Mesenchymal stem cell of Wharton's jelly (primary cell): ENCODE data around the gene PDC.

- CAGE, long polyA plus RNA: no peak
Measured at GRCh38 chr1:186072910-186073647, 223.0 kb upstream of the PRG4 start.

DNA sequence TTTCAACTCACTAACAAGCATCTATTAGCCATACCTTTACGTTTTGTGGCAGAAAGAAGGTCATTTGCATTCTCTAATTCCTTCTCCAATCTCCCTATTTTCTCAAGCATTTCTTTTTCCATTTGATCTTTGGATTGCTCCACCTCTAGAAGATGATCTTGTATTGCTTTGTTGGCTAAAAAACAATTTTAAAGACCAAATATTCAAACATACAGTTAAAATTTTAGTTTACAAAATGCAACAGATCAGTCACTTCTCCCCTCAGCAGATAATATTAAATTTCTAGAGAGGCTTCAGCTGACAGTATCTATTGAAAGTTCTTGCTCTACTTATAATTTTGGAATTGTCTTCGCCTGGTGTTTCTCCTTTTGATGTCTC is 14.3 kb downstream of the TPR start:
- CAGE, long polyA plus RNA: no peak

GRCh38 chr1:186374698-186374972 is 418 bp downstream of the TPR start:
- CAGE, long polyA plus RNA: no peak

DNA sequence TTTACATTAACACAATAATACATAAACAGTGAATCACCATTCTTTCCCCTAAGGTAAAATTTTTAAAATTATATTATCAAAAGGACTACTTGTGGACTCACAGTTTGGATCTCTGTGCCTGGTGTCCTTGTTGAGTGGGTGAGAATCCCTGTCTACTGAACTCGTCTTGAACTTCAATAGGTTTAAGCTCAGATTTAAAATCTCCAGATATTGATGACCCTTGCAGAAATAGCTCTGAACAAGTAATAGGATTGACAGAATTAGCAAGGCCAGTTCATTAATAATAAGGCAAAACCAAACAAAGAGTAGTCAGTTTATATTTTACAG is at the start of gene PDC:
Gene PDC (minus strand): TSS at position 157 of the 327 bp plus-strand sequence.
- CAGE, long polyA plus RNA: no peak

GRCh38 chr1:186948398-186949481 is 120.0 kb downstream of the PLA2G4A start:
- CAGE, long polyA plus RNA: no peak

DNA sequence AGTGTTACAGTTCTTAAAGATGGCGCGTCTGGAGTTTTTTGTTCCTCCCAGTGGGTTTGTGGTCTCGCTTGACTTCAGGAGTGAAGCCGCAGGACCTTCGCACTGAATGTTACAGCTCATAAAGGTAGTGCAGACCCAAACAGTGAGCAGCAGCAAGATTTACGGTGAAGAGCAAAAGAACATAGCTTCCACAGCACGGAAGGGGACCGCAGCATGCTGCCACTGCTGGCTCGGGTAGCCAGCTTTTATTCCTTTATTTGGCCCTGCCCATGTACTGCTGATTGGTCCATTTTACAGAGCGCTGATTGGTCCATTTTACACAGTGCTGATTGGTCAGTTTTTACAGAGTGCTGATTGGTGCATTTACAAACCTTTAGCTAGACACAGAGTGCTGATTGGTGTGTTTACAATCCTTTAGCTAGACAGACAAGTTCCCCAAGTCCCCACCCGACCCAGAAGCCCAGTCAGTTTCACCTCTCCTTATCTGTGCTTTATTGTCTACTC is 177.8 kb downstream of the PLA2G4A start:
- CAGE, long polyA plus RNA: no peak

GRCh38 chr1:187128581-187128961 is 299.8 kb downstream of the PLA2G4A start:
- CAGE, long polyA plus RNA: no peak

- CAGE, long polyA plus RNA: no peak
Measured at GRCh38 chr1:190564423-190564712, 86.7 kb upstream of the BRINP3 start.

- CAGE, long polyA plus RNA: no peak
Measured at GRCh38 chr1:191823691-191824237, 334.5 kb upstream of the RGS18 start.

GRCh38 chr1:192485656-192486325 is 89.8 kb upstream of the RGS1 start:
- CAGE, long polyA plus RNA: no peak

DNA sequence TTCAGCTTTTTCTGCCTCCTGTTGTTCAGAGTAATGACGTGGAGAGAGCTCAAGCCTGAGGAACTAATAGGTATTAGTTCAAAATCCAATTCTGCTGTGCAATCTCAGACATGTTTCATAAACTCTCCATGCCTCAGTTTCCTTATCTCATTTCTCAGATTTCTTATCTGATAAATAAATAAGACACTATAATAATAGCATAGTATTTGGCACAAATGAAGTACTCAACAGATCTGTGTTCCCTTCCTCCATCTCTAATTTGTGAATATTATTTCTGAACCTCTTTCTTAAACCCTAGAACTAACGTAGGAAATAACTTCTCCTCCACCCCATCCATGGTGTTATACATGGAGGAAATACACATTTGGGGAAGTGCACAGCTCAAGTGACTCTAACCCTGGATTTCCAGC is 63.4 kb upstream of the RGS1 start:
- CAGE, long polyA plus RNA: no peak

- CAGE, long polyA plus RNA: no peak
Measured at GRCh38 chr1:192812683-192813254, 3.9 kb downstream of the RGS2 start.

DNA sequence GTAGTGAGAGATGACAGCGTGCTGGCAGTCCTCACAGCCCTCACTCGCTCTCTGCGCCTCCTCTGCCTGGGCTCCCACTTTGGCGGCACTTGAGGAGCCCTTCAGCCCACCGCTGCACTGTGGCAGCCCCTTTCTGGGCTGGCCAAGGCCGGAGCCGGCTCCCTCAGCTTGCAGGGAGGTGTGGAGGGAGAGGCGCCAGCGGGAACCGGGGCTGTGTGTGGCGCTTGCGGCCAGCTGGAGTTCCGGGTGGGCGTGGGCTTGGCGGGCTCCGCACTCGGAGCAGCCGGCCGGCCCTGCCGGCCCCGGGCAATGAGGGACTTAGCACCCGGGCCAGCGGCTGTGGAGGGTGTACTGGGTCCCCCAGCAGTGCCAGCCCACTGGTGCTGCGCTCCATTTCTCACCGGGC is 72.4 kb downstream of the UCHL5 start:
- CAGE, long polyA plus RNA: no peak

- CAGE, long polyA plus RNA: no peak
Measured at GRCh38 chr1:193120864-193121510, 844 bp upstream of the CDC73 start.

- CAGE, long polyA plus RNA: no peak
Measured at GRCh38 chr1:193462471-193463144, 276.2 kb upstream of the B3GALT2 start.

DNA sequence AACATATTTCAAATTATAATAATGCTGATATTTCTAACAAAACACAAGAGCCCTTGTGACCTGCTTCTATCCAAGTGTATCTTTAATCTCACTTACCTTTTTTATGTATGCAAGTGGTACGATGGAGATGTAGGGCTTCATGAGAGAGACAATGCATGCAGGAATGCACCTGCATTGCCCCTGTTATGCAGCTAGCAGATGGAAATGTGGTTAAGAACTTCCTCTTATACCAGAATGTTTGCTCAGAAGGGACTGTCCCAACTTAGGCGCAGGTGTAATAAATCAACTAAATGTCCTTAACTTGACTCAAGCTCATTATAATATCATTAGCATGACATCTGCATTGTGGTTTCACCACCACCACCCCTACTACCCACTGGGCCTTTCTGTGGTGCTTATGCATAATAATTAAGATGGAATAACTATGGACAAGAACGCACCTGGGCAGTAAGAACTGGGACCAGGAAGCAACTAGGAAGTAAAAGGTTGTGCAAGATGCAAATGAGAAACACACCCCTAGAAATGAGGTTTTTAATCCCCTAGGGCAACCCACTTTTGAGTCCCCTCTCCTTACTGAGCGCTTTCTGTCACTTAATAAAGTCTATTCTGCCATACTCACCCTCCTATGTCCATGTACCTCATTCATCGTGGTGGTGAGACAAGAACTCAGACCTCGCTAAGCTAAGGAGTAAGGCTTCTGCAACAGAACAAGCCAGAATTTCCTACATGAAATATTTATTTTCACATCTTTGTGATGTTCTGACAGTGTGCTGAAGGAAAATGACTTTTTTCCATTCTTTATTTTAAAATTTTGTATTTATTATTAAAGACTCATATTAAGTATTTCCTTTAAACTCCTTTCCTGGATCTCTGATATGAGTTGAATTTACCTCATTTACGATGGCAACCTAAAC is 1103.3 kb upstream of the B3GALT2 start:
- CAGE, long polyA plus RNA: no peak

DNA sequence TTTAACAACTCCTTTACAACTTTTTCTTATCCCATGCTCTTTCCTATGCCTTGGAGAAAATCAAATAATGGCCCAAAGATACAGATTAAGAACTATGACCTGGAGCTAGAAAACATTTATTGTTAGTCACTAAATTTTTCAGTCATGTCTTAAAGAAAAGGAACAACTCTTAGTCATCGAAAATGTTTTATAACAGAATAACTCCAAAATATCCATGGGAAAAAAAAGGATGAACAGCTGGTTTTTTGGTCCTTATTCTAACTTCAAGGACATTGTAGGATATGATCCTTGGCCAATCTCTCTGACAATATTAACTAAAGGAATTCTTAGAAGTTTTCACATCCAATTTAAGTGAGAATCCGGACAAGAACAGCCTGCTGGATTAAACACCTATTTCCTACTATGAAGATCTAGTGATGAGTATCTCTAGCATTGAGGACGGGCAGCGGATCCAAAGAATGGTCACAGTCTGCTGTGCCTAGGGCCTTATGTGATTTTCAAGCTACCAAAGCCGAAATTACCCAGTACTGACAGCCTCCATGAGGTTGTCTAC is 1696.7 kb downstream of the KCNT2 start:
- CAGE, long polyA plus RNA: no peak

DNA sequence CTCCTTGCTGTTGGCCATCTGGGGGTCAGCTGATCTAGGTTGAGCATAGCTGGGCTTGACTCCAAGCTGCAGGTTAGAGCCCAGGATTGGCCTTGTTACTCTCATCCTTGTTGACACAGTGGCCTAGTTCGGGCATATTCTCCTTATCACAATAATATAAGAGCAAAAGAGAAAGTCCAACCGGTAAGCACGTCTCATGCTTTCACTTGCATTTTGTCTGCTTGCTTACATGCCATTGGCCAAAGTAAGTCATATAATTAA is 456.1 kb downstream of the KCNT2 start:
- CAGE, long polyA plus RNA: no peak

DNA sequence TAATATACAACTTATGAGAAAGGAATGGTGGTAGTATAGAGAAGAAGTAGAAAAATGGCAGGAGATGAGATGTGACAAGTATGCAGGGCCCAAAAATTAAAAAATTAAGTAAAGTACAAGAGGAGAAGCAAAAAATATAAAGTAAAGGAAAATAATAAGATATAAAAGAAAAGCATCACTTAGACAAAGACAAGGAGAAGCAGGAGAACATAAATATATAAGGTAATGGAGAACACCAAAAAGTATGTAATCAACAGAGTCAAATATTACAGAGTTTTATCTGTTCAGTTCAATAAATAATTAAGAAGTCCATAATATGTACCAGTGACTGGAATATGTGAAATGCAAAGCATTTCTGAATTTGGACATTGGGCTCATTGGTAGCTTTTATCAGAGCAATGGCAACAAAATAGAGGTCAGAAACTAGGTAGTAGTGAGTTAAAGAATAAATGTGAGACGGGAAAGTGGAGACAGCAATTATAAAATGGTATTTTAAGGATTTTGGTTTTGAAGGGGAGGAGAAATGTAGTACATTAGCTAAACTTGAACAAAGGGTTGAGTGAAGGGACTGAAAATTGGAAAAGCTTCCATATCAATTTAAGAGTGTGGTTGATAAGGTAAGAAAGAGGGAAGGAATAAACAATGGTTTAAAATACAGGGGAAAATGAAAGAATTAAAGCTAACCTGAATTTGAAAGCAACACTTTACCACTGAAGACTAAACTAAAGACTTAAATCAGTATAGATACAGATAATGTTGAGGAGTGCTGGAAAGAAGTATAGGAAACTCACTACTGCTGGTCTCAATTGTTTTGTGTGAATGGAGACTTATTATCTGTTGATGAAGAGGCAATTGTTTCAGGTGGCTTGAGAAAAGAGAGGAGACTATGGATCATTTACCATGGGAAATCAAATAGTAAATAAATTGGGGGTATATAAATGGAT is 31.4 kb downstream of the CFH start:
- CAGE, long polyA plus RNA: no peak

GRCh38 chr1:197066316-197066627 is 788 bp downstream of the F13B start:
- CAGE, long polyA plus RNA: no peak